Parietal lobe (tissue), 2 donors: ENCODE measurements around a stretch of chr2.

DNA sequence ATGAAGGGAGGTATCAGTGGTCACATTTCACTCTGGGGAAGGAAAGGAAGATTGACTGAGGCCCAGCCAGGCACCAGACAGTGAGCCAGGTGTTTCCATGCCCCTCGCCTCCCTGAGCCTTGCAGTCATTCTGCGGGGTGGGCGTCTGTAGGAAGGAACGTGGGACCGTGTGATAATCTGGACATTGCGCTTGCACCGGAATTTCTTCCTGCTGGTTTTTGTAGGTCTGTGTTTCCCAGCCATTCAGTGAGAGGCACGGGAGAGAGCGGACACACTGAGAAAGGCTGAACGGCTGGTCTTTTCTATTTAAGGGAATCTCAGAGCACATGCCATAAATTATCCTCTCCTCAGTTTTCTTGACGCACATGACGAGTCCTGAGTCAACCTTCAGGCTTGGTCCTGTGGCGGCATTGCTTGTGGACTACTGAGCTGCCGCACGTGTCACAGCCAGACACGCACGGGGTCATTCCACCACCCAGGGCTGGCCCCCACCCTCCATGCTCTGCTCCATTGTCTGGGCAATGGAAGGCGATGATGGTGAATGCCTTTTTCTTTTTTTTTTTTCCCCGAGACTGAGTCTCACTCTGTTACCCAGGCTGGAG lies 519.3 kb upstream of the ID2 start:
- RAMPAGE, long total RNA: no peak

GRCh38 chr2:8249150-8249750 lies 432.6 kb upstream of the ID2 start:
- RAMPAGE, long total RNA: no peak

- RAMPAGE, long total RNA: no peak
Observed at GRCh38 chr2:8329883-8330398, 351.9 kb upstream of the ID2 start.

DNA sequence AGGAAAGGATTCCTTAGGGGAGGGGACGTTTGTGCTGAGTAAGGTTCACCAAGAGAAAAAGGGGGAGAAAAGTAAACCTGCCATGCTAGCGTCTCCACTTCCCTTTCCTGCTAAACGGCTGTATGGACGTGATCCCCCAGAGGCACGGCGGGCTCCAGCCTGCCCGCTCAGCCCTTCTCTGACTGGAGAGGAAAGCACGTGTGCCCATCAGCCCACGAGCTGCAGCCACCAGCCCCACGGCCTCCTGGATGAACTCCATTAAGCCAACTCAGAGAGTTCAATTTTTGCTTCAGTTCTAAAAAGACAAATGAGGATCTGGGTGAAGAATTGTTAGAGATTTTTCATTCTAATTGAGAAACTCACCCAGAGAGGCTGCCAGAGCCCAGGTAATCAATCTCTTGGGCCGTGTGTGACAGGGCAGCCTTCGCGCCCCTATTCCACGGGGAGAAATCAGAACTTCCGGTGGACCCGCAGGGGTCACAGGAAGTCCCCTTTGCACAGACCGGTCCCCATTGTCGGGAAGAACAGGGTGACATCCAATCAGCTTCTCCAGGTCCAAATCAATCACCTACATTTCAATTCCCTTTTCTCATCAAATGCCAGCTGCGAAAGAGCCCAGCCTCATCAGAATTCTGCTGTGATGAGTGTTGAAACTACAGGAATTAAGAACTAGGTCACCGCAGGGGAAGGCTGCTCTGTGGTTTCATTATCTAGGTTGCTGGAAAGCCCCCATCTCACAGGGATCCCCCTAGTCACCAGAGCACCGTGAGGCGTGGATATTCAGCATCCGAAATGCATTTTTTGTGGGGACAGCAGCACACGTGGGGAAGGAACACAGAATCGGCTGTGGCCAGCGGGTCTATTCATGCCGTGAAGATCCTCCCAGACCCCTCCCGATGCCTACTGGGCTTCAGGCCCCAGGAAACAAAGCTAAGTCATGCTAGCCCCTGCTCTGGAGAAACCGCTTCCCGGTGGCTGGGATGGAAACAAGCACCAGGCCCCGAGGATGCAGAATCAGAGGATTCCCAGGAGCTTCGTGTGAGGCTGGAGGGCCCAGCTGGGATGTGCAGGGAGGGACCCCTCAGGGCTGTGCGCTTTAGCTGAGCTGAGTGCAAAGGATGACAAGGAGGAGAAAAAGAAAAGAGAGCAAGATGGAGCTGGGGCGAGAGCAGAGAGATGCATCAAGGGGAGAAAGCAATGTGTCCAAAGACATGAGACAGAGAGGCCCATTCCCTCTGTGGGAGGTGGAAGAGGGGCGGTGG lies 193.8 kb upstream of the ID2 start:
- RAMPAGE, long total RNA: no peak

GRCh38 chr2:8491342-8491615 lies 190.6 kb upstream of the ID2 start:
- RAMPAGE, long total RNA: no peak

- RAMPAGE, long total RNA: no peak
Observed at GRCh38 chr2:8624846-8625433, 56.9 kb upstream of the ID2 start.

DNA sequence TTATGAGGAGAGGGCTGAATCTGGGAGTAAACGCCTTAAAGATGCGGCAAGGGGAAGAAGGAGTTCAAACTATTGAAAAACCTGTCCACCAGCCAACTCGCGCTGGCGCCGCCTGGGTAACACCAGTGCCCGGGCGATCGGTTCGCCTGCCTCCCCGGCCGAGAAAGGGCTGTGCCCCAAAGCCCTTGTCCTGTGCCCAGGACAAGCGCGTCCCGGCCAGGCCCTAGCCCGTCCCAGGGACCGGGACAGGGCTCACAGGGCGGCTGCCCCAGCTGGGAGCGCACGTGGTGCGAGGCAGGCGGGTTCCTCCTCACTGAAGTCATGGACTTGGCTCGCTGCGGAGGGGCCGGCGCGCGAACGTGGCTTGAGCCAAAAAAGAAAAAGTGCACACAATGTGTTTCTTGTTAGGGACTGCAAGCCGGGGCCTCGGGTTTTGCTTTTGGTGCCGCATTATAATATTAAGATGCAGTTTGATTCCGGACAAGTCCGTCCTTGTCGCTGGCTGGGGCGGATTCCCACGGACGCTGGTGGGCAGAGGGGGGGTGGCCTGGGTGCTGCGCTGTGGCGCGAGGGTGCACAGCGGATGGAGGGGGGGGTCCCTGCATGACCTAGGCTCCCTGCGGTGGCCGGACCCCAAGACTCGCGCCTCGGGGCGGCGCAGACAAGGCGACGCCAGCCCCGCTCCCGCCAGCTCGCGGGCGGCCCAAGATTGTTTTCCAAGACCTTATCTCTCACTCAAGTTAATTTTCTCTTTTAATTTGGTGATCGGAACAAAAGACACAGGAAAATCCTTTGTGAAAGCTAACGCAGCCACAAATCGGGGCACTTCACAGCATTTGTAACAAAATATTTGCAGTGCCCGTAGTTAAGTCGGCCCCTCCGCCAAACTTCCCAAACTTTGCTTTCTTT lies 5.2 kb upstream of the ID2 start:
- RAMPAGE, long total RNA: no peak

- RAMPAGE, long total RNA: no peak
Observed at GRCh38 chr2:8677609-8678605, 3.9 kb upstream of the ID2 start.

- RAMPAGE, long total RNA: no peak
Observed at GRCh38 chr2:8684381-8684926, 2.6 kb downstream of the ID2 start.

DNA sequence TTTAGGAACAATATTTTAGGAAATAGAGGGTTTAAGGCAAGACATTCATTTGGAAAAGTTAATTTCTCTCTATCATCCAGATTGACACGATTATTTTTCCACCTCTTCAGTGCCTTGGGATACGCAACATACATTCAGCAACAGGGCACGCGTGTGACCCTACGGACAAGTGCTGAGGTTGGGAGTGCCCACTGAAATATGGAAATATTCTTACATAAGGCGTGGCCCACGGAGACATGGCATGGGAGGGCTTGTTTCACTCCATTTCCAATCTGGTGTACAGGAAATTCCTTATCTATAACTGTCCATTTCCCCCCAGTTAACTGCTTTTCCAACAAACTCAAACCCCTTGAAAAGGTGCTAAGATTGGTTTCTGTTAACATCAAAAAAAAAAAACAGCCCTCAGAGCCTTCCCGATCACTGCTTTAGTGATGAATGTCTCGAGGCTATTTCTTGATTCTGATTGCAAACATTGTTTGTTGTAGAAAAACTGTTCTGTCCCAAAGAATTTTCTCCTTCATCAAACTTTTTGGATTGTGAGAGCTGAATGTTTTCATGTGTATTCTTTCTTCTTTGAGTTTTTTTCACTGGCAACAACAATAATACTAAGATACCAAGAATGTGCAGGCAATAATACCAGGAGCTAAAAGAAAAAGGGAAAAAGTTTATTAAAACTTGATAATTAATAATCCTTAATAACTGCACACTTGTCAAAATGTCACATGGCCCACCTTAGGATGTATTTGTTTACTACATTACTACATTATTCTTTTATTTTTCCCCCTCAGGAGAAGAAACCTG lies 21.0 kb upstream of the KIDINS220 start:
- RAMPAGE, long total RNA: no peak

GRCh38 chr2:8863269-8864082 lies 26.1 kb upstream of the KIDINS220 start:
- RAMPAGE, long total RNA: no peak

GRCh38 chr2:8975265-8975725 lies 28.2 kb downstream of the MBOAT2 start:
- RAMPAGE, long total RNA: no peak

- RAMPAGE, long total RNA: no peak
Observed at GRCh38 chr2:9112099-9112825, 94.3 kb upstream of the ASAP2 start.

DNA sequence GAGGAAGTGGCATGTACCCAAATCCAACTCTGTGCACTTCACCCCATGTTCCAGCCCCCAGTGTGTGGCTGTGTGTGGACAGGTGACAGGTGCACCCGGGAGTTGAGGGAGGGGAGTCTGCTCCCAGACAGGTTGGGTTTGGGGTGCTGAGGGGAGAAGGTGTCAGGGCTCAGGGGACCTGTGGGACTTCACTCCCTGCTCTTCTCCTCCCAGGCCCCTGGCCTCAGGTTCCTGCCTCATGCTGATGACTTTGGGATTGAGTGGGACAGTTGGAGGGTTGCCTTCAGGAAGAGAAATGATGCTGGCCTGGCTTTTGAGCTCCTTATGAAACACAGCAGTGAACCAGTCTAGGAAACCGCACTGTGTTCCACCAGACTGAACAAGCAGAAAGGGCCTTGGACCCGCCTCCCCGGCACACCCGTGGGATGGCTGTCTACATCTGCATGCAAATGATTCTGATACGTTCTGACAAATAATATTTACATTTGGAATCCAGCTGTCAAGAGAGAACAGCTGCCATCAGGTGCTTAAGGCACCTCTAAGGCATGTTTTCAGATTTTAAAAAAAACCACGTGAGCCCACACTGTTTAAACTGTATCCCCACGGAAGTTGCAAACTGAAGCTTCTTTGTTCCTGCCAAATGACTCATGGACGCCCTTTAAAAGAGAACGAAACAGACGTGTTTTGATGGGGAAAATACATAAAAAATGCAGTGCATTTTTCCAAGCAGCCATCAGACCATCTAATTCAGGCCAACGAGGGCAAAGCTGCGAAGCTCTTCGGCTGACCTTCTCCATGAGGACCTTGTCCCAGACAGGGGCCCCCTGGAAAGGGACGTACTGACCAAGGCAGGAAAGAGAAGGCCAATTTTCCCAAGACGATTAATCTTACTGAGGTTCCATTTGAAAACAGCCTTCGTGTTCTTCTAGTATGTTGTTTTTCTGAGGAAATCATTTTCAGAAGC lies 27.6 kb upstream of the ASAP2 start:
- RAMPAGE, long total RNA: no peak

DNA sequence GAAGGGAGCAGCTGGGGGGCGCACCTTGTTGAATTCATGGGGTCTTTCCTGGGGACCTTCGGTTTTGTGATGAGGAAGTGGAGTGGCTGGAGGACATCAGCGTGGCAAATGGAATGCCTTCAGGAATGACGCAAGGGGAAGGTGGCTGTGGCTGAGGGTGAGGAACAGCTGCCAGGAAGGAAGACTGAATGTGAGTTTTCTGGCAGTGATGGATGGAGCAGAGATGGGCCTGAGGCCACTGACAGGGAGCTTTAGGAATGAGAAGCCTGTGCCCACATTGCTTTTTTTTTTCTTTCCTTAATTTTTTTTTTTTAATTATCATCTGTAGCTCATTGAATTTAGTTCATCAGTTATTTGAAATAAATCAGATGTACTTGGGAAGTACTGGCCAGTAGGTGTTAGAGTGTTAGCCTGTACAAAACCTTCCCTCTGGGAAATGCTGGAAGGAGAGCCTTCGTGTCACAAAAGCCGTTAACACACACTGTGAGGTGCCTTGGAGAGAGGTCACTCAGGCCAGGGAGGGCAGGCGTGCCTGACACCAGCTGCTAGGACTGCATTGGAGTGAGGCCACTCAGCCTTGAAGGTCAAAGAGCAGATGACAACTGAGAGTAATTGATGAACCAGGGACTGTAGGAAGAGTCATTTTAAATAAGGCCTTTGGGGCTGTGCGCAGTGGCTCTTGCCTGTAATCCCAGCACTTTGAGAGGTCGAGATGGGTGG lies 45.2 kb downstream of the ASAP2 start:
- RAMPAGE, long total RNA: no peak

GRCh38 chr2:9261118-9261643 lies 54.6 kb downstream of the ASAP2 start:
- RAMPAGE, long total RNA: no peak

DNA sequence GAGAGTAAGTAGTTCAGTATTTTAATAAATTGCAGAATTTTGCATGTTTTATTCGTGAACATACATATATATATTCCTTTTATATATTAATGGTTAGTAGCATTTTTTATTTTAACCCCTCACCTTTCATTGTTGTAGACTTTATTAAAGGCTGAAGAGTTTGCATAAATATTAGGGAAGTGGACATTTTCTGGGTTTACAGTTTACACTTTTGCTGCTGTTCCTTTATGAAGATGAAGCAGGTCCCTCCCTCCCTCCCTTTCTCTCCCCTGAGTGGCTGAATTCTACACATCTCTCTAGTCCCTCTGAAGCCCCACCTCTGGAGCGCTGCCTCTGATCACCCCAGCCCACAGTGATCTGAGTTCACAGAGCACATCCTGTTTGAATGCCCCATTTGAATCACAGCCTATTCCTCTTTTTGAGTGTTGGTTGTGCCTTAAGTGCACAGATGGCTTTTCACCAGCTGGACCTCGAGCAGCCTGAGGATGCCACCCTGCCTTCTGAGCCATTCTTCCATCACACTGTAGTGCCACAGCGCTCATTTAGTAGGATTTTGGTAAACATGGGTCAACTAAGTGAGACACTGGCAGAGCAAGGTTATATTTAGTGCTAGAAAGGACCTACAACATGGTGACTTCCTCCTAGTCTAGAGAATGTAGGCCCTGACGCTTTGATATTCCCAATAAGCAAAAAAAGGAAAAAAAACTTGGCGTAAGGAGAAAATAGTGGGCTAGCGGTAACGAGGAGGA lies 87.1 kb downstream of the ITGB1BP1 start:
- RAMPAGE, long total RNA: no peak

- RAMPAGE, long total RNA: no peak
Observed at GRCh38 chr2:9350357-9351056, 72.8 kb downstream of the ITGB1BP1 start.

GRCh38 chr2:9358295-9358903 lies 64.9 kb downstream of the ITGB1BP1 start:
- RAMPAGE, long total RNA: no peak

- RAMPAGE, long total RNA: no peak
Observed at GRCh38 chr2:9368328-9368614, 55.1 kb downstream of the ITGB1BP1 start.